HGPS cell (cell line): ENCODE measurements around a stretch of chr14.

GRCh38 chr14:68279714-68280452 lies 460.3 kb downstream of the RAD51B start:
- RRBS, result no CpG with 5 or more reads among the region's 7 CpGs

GRCh38 chr14:68399943-68400488 lies 392.9 kb downstream of the ZFP36L1 start:
- RRBS, result no CpG with 5 or more reads among the region's 2 CpGs

DNA sequence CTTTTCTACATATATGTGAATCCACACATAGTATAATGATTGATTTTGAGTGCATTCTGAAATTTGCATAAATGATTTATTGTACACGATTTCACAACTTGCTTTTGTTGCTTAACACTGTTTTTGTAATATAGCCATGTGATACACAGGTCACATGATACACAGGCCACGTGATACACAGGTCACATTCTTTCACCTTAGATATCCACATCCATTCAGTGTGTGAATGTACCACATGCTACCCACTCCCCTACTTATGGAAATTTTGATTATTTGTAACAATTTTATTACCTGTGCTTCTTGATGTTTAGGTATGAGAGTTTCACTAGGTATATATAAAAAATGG lies 319.0 kb downstream of the ZFP36L1 start:
- RRBS, result no CpG with 5 or more reads among the region's 2 CpGs

GRCh38 chr14:68486071-68486727 lies 306.7 kb downstream of the ZFP36L1 start:
- RRBS, result 89% methylated on average over 3 of the region's 7 CpGs

DNA sequence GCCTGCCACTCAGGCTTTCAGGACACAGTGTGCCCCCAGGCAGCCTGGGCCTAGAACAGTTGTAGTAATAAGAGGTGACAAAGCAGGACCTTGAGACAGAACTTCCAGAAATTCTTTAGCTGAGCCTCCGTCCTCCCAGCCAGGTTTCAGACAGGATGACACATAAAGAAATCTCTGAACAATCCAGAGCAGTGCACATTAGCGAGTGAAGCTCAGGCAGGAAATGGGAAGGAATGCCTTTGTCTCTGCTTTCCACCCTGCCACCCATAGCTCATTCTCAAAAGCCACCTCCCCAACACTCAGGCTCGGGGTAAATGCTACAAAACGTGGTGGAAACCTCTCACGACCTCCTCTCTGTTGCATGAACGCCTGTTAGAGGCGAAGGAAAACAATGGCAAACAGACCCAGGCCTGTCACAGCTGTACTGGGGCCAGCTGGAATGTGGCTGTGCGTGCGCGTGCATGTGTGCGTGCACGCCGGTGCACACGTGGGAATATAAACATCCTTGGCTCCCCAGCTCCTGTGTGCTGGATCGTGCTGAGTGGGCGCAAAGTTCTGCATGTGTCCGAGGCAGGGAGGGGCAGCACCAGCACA lies 286.7 kb downstream of the ZFP36L1 start:
- RRBS, result no CpG with 5 or more reads among the region's 17 CpGs

GRCh38 chr14:68512246-68512956 lies 280.5 kb downstream of the ZFP36L1 start:
- RRBS, result no CpG with 5 or more reads among the region's 5 CpGs

DNA sequence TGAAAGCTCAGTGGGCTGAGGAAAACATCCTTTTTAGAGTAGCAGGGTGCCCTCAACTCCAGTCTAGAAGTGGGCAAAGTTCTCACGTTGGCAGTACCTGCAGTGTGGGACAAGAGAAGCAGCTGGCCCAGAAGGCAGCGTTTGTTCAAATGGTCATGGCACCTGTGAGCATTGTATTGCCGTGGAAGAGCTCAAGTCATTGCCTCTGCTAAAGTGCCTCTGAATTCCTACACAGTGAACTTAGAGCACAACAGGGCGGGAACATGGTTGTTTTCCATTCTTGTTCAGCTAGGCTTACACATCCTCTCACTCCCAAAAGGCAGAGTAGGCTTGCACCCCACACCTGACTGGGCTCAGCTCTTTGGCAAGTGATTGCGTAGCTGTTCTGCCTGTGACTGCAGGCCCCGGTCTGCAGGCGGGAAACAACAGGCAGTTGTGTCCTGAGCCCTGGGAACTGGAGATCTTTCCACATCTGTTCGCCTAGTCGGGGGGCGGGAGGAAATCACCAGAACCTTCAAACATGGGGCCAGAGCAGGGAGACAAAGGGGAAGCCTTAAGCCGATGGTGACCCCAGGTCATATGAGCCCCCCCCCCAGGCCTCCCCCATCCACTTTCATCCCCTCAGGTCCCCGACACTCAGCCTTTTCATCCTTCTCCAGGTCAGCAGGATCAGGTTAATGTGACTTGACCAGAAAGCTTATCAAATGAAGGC lies 274.7 kb downstream of the ZFP36L1 start:
- RRBS, result no CpG with 5 or more reads among the region's 12 CpGs

DNA sequence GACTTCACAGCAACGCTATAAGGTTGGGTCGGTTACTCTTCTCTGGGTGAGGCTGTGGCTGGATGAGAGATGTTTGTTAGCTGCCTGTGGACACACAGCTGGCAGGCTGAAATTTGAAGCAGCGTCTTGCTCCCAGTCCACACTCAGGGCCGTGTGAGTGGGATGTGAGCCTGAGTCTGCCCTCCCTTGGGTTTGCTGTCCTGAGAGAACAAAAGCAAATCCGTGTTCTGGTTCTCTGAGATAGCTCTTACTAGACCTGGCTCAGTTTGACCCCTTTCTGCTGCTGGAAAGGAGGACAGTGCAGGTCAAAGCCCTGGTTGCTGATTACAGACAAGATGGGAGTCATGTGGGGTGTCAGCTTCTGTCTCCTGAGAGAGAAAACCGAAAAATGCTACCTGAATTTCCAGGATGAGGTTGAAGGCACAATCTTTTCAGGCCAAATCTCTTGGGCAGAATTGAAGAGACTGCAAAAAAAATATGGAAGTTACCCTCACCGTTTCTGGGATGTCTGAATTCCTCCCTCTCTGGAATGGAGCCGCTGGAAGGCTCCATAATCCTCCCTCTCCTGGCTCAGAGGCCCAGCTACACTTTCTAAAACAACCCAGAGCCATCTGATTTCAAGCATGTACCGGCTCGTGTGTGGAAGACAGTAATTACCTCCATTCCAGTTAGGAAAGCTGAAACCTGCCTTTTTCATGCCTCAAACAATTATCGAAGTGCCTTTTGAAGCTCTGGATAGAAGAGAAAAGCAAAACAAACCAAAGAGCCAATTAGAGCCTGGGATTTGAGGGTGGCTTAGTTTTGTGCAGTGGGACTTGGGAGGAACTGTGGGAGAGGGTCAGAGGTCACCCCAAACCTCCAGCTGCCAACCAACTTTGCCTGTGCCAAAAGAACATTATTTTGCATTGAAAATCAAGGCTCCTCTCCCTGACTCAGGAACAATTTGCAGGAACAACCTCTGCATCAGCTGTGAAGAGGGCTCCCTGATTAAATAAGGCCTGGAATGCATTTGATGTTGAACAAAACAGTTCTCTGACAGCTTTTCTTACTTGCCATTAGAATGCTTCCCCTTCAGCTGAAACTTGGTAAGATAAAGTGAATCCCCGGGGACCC lies 270.6 kb downstream of the ZFP36L1 start:
- RRBS, result no CpG with 5 or more reads among the region's 12 CpGs

DNA sequence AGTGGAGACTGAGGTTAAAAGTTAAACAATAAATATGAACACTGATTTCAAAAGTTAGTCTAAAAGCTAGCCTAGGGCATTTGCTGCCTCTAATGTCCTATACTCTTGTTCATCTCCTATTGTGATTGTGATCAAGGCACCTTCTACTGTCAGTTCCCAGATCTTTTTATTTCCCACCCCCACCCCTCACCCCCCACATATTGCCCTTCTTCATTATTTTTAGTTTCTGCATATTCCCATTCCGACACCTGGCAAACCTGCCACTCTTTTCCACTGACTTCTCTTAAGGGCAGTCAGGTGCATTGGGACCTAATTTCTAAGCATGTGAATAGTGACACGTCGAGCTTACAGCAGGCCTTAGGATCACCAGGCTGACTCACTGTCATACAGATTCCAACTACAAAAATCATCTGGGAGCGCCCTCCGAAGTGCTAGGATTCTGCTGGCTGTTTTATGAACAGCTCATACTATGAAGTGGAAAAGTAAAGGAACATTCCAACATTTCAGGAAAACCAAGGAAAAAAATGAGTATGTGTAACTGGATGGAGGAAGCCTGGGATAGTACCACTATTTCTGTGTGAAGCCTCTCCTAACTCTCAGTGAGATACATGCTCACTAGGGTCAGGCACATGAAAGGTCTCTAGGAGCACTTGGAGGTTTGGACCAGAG lies 257.5 kb downstream of the ZFP36L1 start:
- RRBS, result no CpG with 5 or more reads among the region's 5 CpGs

- RRBS, result no CpG with 5 or more reads among the region's 15 CpGs
Measured at GRCh38 chr14:68596550-68597337, 196.1 kb downstream of the ZFP36L1 start.

GRCh38 chr14:68598483-68599577 lies 194.0 kb downstream of the ZFP36L1 start:
- RRBS, result 23% methylated on average over 3 of the region's 26 CpGs

DNA sequence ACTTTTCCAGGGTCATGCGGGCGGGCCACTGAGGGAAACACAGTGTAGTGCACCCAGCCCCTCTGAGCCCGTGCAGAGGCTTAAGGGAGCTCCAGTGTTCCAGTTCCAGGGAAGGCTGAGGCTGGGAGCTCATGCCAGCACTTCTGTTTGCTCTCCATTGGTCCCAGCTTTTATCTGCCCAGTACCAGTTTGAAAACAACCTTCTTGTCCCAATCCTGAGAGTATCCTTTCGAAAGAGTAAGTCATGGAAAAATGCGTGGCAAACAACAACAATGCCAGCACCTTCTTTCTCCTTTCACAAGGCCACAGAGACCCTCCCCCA lies 185.8 kb downstream of the ZFP36L1 start:
- RRBS, result no CpG with 5 or more reads among the region's 5 CpGs

DNA sequence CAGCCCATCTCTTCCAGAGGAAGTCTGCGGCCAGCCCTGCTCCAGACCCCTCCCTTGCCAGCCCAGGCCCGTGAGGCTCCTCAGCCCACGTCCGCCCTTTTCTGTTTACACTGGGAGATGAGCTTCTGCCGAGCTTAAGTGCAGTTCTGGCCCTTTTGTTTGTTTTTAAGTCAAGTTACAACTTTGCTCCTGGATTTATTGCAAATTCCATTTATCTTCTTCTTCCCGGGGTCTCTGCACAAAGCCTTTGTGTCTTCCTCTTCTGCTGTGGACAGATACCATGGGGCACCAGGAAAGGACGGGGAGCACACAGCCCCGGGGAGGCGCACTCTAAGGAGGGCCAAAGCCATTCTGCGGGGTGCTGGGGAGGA lies 185.4 kb downstream of the ZFP36L1 start:
- RRBS, result 26% methylated on average over 4 of the region's 10 CpGs

DNA sequence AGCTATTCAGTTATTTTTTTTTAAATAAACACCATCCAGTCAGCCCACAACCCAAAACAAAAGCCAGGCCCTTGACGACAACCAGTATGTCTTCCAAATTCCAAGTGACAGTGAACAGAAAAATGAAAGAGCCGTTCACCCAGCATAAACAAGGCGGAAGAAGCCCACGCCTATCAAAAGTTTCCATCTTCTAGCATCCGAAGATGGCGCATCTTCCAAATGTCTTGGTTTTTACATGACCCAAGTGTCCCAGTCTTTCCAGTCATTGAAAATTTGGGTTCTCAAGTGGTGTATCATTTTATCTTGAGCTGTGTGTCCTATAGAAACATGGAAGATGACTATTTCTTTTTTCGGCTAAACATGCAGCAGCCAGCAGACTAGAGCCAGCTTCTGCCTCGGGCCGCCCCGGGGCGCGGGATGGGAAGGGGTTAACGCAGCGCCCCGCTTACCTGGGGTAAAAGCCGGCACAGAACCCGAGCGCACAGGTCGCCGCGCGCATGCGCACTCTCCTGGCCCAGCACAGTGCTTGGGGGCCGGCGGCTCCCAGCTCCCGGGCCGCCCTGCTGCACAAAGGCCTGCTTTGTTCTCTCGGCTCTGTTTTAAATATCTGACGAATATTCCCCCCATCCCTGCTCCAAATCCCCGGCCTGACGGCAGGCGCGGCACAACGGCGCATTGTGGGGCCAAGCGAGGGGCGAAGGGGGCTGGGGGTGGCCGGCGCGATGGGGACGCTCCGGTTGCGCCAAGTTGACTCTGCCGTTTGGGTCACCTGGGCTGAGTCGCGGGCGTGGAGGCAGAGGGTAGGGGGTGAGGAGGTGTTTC lies 164.8 kb downstream of the ZFP36L1 start:
- RRBS, result 77% methylated on average over 27 of the region's 47 CpGs

GRCh38 chr14:68781659-68782578 lies 10.9 kb downstream of the ZFP36L1 start:
- RRBS, result no CpG with 5 or more reads among the region's 14 CpGs

DNA sequence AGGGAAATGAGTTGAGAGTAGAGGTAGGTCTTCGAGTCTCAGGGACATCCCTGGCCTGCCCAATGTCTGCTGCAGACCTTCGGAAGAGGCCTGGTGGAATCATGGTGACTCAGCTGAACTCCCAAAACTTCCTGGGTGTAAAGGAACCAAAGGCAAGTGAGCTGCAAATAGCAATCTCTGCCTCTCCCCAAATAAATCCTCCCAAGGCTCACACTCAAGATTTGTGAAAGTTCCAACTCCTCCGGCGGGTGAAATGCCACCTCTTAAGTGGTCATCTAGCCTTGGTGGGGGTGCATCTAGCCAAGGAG lies 6.4 kb downstream of the ZFP36L1 start:
- RRBS, result no CpG with 5 or more reads among the region's 4 CpGs

- RRBS, result no CpG with 5 or more reads among the region's 10 CpGs
Measured at GRCh38 chr14:68884676-68885291, 91.9 kb upstream of the ZFP36L1 start.

- RRBS, result no CpG with 5 or more reads among the region's 5 CpGs
Measured at GRCh38 chr14:68889659-68890031, 89.5 kb downstream of the ACTN1 start.

GRCh38 chr14:68958320-68959087 lies 20.6 kb downstream of the ACTN1 start:
- RRBS, result no CpG with 5 or more reads among the region's 10 CpGs

DNA sequence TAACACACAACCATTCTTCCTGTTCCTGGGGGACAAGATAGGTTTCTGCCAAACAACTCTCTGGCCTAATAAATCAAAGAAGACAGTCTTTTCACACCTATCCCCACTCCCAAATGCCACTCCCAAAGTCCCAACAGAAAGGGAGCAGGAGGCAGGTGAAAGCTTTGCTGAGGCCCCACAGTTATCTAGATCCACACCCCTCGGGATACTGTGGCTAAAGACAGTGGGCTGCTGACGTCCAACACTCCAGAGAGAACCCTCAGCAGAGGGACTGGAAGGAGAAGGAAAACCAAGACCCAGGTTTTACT lies 12.7 kb downstream of the ACTN1 start:
- RRBS, result no CpG with 5 or more reads among the region's 2 CpGs